Occipital lobe (tissue), 2 donors: ENCODE data around the gene SUPT20H.

DNA sequence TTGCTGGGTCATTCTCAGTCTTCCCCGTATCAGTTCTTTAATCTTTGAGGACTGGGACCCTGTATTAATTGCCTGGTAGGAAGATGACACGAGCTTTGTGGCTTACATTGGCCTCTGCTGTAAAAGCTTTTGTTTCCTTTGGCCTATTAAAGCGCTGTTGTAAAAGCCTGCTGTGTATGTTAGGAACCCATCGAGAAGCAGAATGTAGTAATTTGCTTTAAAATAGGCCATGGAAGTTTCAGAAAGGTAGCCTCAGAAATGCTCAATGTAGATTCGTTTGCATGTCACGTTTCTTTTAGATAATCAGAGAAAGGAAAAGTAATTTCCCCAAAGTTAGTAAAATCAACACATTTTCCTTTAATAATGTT, 257.5 kb upstream of the STARD13 start:
- RAMPAGE, long total RNA = no peak

DNA sequence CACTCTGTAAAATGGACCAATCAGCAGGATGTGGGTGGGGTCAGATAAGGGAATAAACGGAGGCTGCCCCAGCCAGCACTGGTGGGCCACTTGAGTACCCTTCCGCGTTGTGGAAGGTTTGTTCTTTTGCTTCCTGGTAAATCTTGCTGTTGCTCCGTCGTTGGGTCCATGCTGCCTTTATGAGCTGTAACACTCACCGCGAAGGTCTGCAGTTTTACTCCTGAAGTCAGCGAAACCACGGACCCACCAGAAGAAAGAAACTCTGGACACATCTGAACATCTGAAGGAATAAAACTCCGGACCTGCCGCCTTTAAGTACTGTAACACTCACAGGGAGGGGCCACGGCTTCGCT, 135.1 kb upstream of the RFC3 start:
- RAMPAGE, long total RNA = no peak

- RAMPAGE, long total RNA = no peak
Measured at GRCh38 chr13:33797425-33798084, 20.4 kb upstream of the RFC3 start.

GRCh38 chr13:34747898-34748421, 194.1 kb upstream of the NBEA start:
- RAMPAGE, long total RNA = no peak

- RAMPAGE, long total RNA = no peak
Measured at GRCh38 chr13:35157076-35157520, 215.0 kb downstream of the NBEA start.

- RAMPAGE, long total RNA = no peak
Measured at GRCh38 chr13:35858567-35859265, 272.5 kb downstream of the DCLK1 start.

- RAMPAGE, long total RNA = no peak
Measured at GRCh38 chr13:36778105-36778712, 40.8 kb upstream of the RFXAP start.

GRCh38 chr13:36918633-36919101, 1.4 kb downstream of the SMAD9 start:
- RAMPAGE, long total RNA = no peak

DNA sequence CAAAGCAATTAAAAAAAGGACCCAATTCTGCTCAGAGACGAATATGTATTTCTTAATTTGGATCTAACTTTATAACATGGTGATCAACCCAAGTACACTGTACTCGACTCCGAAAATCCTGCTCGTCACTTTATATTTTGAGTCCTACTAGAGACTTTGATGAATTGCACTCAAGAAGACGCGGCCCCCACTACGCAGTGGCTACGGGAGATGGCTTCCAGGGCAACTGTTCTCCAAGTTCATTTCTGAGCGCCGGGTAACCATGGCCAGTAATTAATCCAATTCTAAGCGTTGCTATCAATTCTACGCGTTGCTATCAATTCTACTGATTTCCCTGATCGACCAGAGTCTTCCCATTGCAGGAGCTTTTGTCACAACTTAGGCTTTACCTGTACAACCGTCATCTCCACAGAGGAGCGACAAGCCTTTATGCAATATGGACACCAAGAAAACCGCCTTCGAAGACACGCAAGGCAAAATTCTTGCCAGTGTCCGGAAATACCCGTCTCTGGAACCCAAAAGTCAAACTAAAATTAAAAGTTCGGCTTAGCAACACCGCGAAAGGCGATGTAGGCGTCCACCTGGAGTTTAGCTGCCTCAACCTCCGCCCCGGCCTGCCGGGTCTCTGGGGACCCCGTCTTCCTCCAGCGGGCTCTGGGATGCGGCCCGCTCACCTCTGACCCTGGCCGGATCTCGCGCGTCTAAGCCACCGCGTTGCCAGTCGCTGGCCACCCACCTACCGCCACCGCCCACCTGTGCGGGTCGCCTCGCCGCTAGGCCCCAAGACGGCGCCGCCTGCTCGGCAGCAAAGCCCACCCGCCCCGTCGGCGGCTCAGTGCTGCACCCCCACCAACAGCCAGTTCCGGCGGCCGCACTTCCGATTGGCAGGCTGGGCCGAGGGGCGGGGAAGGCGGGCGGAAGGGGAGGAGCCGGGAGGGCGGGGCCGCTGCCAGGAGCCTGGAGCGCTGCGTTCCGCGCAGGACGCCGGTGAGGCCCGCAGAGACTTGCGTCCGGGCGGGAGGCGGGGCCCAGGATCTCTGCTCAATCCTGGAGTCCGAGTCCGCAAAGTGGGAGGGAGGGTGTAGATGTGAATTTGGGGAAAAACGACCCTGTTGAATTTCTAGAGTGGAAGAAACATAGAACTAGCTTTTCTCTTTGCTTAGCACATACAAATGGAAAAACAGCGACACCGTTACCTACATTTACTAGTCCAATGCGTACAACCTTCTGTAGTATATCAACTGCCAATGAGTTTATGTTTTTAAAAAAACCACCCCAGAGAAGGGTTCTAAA, at the start of gene SUPT20H:
TSS of gene SUPT20H (minus strand) at position 883 of the 1,293 bp plus-strand sequence.
- RAMPAGE, long total RNA = no peak

GRCh38 chr13:38360980-38362072, 11.7 kb downstream of the UFM1 start:
- RAMPAGE, long total RNA = no peak

- RAMPAGE, long total RNA = no peak
Measured at GRCh38 chr13:39417520-39418029, 185.4 kb downstream of the LHFPL6 start.

GRCh38 chr13:39452719-39453406, 150.1 kb downstream of the LHFPL6 start:
- RAMPAGE, long total RNA = no peak

- RAMPAGE, long total RNA = no peak
Measured at GRCh38 chr13:39459280-39459810, 143.6 kb downstream of the LHFPL6 start.

DNA sequence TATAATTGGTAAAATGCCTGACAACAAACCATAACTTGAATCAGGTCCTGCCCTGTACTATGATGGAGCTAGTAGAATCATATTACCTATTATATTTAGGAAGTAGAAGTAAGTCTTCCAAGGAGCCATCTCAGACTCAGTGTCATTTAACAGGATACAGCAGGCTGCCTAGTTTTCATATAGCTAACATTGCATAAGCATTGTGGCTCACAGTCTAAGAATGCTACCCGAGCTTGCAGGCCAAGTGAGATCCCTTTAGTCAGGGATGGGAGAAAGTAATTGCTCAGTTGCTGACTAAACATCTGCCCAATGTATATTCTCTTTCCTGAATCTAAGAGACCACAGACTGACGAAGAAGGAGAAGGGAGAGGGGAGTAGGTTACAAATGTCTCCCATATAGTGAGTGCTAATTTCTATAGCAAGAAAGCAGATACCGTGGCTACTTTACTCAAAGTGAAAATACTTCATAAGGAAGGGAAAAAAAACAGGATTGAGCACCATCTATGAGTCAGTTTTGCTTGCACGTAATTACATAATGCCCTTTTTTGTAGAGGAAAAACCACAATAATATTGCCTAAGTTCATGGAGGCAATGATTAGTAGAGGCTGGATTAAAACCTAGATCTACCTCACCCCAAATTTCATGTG, 453.9 kb downstream of the COG6 start:
- RAMPAGE, long total RNA = no peak

GRCh38 chr13:40191254-40191525, 475.3 kb downstream of the FOXO1 start:
- RAMPAGE, long total RNA = no peak

DNA sequence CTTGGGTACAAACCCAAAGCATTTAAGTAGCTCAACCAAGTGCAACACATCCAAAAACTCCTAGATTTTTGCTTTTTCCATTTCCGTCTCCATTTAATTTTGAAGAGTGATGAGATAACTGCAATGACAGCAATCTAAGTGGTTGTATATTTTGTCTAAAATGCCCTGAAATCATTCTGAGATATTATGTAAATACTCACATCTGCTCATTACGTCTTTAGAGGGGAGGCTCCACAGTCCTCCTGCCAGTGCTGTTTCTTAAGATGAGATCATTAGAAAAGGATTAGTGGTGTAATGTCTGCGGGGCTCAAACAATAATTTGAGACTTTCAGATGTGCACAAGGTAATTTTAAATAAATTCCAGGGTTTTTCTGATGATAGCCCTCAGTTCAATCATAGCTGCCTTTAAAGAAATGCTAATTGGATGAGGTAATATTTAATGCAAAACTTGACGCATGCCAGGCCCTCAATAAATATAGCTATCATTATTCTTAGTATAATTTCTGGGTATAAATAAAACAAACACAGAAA, 437.9 kb downstream of the FOXO1 start:
- RAMPAGE, long total RNA = no peak

- RAMPAGE, long total RNA = no peak
Measured at GRCh38 chr13:40344851-40345223, 321.6 kb downstream of the FOXO1 start.

DNA sequence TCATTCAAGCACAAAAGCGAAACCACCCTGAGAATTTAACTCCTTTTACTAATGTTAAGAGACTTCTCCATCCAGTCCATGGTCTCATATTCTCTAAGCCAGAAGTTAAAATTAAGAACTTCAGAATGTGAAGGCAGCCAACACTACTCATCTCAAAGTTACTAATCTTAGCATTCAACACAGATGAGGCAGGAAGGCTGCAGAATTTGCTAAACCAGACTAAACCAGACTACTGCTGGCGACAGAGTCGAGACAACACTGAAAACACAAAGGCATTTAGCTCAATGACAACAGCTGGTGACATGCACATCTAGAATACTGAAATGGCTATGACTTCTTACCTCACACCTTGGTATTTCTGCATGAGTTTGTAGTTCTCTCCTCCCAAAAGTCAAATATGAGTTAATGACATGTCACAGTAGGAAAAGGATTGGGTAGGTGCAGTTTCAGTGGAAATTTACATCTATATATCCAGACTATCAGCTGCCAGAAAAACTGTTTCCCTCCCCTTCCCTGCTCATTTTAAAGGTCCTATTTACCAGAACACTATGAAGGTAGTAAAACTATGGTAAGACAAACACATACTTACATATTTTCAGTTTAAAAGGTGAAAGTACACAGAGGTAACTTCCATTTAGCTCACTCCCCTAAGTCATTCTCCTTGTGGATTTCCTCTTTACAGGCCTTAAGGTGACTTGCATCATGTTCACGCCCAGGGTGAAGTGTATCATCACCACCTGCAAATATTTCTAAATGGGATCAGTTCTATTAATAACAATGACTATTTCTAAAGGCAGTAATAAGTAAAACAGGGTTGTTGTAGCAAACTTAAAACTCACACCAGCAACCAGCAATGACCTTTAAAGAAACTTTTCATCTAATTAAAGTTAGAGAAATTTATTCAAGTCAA, 21.4 kb downstream of the FOXO1 start:
- RAMPAGE, long total RNA = no peak

GRCh38 chr13:40653112-40653706, 13.2 kb downstream of the FOXO1 start:
- RAMPAGE, long total RNA = no peak

DNA sequence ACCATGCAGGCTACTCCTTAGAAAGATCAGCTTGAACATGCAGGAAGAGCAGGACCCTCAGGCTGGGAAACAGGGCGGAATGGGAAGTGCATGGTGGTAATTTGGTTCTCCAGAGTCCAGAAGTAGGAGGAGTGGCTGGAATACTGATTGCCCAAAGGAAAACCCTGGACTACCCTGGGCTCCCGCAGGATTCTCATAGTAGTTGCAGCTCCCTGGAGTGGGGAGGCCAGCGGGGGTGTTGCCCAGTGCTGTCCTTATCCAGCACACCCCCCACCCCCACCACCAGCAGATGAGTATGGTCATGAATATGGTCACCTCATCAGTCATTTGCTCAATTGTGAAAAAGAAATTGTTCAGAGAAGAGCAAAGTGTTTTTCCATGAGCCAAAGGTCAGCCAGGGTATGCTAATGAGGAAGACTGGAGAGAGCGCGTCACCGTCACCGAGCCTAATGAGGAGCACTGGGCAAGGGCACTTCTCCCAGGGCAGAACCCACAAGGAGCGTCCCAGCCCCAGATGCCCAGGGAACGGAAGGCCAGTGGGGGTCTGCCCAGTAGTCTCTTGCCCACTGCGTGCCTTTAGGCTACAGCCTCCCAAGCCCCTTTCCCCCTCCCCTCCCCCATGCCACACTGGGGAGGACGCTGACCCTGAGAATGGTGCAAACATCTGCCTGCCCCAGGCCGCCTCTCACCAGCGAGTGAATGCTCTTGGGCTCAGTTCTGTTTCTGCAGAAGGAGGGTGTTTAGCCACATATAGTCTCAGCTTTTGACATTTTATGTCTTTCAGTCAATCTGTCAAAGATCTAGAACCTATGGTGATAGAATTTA, 5.3 kb downstream of the SLC25A15 start:
- RAMPAGE, long total RNA = no peak